Left lobe of liver (tissue), 1 donor: Measurements from ENCODE around the genes ZFY, DDX3Y, HSFY1, EIF1AY, RBMY1B and DAZ4.

GRCh38 chrY:2935325-2936303 is at the start of gene ZFY:
ZFY (plus strand) TSS chrY:2935381.
- PRO-cap, result bidirectional peak, plus-strand start at chrY:2935389, minus-strand start at chrY:2935153; bidirectional peak, plus-strand start at chrY:2936173, minus-strand start at chrY:2936062

GRCh38 chrY:7280274-7280820 is 368.8 kb upstream of the AMELY start:
- PRO-cap, result no peak

DNA sequence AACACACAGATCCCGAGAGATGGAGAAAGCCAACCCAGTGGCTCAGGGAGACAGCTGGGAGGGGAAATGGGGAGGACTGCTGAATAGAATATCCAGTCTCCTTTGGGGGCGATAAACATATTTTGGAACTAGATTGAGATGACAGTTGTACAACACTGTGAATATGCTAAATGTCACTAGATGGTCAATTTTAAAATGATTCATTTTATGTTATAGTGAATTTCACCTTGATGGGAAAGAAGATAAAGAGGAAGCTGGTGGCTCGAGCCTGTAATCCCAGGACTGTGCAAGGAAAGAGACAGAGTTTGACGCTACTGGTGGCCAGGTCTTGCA is 372.4 kb upstream of the AMELY start:
- PRO-cap, result no peak

GRCh38 chrY:7434264-7434631 is 522.7 kb upstream of the AMELY start:
- PRO-cap, result no peak

- PRO-cap, result no peak
Measured at GRCh38 chrY:9580496-9580823, 52.8 kb downstream of the TSPY10 start.

DNA sequence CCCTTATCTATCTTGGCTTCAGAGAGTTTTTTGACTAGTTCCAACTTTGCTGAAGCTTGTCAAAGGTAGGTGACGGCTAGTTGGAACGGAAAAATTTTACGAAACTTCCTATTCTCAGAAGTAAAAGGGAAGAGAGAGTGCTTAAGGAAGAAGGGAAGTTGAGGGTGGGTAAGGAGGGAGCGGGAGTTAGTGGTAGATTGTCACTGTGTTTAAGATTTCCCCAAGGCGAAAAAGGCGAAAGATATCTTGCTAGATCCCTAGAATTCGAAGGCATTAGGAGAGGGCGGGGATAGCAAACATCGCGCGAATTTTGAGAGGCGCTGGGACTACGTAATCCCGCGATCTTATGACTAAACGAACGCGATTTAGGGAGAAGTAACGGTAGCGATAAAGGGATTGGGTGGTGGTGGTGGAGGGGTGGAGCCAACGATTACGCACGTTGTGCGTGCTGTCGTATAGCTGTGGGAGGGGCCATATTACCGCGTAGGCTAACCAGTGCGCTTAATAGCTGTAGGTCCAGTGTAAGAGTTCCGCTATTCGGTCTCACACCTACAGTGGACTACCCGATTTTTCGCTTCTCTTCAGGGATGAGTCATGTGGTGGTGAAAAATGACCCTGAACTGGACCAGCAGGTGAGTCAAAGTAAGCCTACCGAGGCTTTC is at the start of gene DDX3Y:
DDX3Y (plus strand) TSS at position 519 of the 662 bp plus-strand sequence.
- PRO-cap, result bidirectional peak, plus-strand start at position 519 of the sequence, minus-strand start at position 348 of the sequence

GRCh38 chrY:13111978-13112472 is 207.4 kb downstream of the DDX3Y start:
- PRO-cap, result unidirectional peak, plus-strand start at chrY:13112244

DNA sequence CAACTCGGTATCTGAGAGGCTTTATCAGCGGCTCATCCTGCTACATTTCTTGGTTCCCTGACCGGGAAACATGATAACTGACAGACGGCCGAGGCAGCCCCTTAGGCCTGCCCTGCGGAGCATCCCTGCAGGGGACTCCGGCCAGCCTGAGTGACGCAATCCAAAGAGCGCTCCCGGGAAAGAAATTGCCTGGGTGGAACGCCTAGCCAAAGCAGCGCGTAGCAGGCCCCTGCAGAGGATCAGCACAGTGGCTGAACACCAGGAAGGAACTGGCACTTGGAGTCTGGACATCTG is 197.2 kb downstream of the UTY start:
- PRO-cap, result no peak

- PRO-cap, result no peak
Measured at GRCh38 chrY:13388800-13389302, 91.0 kb downstream of the UTY start.

GRCh38 chrY:18546371-18547001 is at the start of gene HSFY1:
HSFY1 (plus strand) TSS chrY:18546720.
- PRO-cap, result no peak

DNA sequence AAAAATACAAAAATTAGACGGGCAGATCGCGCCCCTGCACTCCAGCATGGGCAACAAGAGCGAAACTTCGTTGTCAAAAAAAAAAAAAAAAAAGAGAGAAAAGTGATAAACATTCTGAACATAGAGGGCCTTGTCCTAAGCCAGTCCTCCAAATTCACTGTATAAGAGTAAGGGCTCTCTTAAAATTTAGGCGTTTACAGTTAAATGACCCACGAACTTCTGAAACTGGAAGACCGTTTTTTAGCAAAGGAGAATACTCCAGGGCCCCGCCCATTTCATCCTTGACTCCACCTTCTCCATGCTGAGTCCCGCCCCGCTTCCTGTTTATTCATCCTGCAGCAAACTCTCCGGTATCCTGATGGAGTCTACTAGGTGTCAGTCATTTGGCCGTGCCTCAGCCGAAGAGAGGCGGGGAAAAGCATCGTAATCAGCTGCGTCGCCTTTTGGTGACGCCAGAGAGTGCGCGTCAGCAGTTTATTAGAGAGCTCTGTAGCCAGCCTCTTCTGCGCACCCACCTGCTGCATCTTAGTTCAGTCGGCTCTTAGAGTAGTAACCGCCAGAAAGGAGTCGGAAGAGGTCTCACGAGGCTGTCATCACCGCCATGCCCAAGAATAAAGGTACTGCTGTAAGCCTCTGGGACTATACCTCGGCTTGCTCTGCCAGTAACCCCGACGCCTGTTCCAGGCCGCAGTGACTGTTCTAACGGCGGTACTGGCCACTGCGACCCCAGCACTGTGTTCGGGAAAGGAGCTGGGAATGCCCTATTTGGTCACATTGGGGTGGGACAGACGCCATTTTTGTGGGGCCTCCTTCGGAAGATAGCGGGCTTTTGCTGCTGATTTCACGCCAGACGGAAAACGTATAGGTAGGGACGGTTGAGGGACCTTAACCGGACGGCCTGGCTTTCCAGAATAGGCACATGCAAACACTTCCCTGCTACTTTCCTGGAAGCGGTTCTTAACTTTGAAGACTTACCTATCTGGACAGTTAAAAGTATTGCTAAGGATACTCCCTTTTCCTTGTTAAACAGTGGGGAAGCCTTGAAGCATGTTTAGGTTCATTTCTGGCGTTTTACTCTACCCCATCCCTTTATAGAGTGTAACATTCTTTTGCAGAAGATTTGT is at the start of gene EIF1AY:
EIF1AY (plus strand) TSS at position 506 of the 1,124 bp plus-strand sequence.
- PRO-cap, result bidirectional peak, plus-strand start at position 455 of the sequence, minus-strand start at position 221 of the sequence

DNA sequence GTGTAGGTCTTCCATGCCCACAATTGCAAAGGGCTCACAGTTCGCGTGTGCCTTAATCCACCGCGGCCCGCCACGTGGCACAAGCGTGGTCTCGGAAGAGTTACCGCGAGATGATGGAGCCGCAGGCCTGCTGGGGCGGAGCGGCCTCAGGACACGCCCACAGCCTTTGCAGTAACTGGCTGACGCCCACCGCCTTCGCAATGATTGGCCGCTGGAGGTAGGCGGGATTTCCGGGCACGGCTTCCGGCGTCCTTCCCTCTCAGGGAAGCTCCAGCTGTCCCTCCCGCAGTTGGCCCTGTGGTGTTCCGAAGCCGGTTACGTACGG is at the start of gene RBMY1B:
RBMY1B (plus strand) TSS at position 227 of the 325 bp plus-strand sequence.
- PRO-cap, result no peak

DNA sequence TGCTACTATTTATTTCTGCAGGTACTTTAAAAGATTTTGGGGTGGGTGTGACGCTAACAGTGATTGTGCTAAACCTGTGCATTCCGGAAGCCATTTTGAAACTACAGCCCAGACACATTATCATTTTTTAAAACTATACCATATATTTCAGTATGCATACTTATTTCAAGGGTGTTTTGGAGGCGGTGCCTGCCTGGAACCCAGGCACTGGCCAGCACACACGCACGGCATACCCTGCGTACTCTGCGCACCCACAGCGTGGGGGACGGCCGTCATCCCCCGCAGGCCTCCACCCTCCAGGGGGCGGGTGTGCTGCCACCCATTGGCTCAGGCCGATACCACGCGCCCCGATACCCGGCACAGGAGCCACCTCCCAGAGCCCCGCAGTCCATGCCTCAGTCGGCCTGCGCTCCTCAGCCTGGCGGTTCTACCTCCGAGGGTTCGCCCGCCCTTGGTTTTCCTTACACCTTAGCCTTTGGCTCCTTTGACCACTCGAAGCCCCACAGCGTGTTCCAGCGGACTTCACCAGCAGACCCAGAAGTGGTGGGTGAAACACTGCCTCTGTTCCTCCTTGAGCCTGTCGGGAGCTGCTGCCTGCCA is at the start of gene DAZ4:
DAZ4 (plus strand) TSS at position 398 of the 600 bp plus-strand sequence.
- PRO-cap, result no peak

GRCh38 chrY:26408881-26409354 is 787.0 kb downstream of the CDY1 start:
- PRO-cap, result no peak